HT1080 (cell line): ENCODE results near the genes ILF3 and EPOR.

GRCh38 chr19:10412132-10412726 lies 8.1 kb upstream of the PDE4A start:
RAMPAGE:
- cytosol, long total RNA = no peak
- long total RNA = no peak
- nucleus, long total RNA = no peak

DNA sequence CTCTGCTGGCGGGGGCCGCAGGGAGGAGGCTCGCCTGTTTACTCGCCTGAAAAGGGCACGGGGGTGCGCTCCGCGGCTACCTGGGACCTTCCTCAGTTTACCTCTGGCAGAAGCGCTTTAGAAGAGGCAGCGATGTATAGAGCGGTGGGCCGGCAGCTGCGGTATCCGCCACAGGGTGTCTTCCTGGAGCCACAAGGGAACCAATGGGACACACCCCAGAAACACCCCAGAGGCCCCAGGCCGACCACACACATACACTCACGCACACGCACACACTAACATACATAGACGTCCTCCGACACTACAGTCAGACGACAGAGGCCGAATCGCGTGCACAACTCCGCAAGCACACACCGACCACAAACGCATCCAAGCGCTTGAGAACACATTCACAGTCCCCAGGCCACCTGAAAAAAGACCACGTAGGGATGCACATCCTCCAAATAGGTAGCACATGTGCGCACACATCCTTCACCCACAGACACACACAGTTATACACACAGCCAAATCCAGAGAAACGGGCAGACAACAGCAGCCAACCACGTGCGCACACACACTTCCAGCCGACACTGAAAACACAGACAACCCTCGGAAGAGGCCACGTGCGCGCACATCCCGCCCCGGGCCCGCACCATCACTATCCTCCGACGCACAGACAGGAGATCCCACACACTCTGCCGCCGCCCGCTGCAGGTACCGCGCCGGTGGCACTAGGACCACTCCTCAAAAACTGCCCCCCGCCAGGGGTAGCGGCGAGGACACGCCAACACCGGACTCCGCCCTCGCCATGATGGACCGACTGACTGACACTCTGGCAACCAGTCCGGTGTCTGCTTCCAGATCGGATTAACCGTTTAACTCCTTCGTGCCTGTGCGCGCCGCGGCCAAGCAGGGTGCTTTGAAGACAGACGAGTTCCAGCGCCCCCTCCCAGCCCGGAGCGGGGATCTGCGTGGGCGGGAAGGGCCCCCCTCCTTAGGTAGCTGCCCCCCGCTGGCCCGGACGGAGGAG lies 619 bp upstream of the PDE4A start:
RAMPAGE:
- cytosol, long total RNA = no peak
- long total RNA = no peak
- nucleus, long total RNA = no peak

DNA sequence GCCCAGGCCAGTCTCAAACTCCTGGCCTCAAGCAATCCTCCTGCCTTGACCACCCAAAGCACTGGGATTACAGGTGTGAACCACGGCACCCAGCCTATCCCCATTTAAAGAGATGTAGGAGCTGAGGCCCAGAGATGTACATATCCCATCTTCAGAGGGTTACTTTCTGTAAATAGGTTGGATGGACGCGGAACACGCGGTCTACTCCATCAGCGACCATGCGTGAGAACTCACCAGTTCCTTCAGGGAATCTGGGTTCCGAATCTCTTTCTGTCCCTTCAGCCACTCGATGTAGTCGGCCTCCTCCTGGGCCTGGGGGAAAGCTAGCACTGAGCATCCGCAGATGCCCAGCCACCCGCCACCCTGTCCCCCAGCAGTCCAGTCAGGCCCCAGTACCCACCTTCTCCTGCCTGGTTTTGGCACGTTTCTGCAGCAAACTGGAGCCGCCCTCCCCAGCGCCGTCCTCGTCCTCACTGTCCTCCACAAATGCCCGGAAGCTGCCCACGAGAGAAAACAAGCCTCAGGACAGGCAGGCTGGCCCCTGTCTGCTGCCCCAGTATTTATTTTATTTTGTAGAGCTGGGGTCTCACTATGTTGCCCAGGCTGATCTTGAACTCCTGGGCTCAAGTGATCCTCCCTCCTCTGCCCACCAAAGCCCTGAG lies 4.9 kb downstream of the KRI1 start:
RAMPAGE:
- cytosol, long total RNA = no peak
- long total RNA = no peak
- nucleus, long total RNA = no peak

GRCh38 chr19:10568028-10568403 lies 763 bp downstream of the CDKN2D start:
RAMPAGE:
- cytosol, long total RNA = no peak
- long total RNA = no peak
- nucleus, long total RNA = no peak

DNA sequence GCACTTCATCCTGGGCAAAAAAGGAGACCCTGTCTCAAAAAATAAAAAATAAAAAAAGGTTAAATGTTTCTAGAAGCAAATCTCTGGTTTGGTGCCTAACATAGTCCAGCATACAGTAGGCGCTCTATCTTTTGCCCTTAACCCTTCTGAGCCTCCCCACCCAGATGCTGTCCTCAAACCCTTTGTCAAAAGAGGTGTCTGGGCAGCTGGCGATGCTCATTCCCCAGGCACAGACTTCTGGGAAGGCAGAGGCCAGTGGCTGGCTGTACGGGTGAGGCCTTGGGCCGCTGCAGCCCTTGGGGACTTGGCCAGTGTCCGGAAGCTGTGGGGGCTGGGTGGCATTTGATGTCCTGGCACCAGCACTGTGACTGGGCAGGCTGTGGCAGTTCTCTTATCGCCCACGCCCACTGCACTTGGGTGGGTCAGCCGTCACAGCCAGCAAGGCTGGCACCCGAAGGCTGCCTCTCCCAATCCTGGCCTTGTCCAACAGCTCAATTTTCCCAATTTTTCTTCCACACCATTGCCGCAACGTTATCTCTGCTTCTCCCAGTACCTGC lies 12.9 kb upstream of the SLC44A2 start:
RAMPAGE:
- cytosol, long total RNA = no peak
- long total RNA = no peak
- nucleus, long total RNA = no peak

GRCh38 chr19:10644816-10645305 lies 9.3 kb upstream of the ILF3 start:
RAMPAGE:
- cytosol, long total RNA = no peak
- long total RNA = no peak
- nucleus, long total RNA = no peak

GRCh38 chr19:10654210-10654517 lies at the start of gene ILF3:
Gene ILF3 (plus strand): TSS chr19:10654346.
RAMPAGE:
- cytosol, long total RNA = start-site peak on the plus strand at chr19:10654313-10654376, 424 and 514 reads in 2 replicates
- long total RNA = start-site peak on the plus strand at chr19:10654311-10654362, 244 reads
- nucleus, long total RNA = no peak

GRCh38 chr19:10718906-10719447 lies 1.1 kb downstream of the DNM2 start:
RAMPAGE:
- cytosol, long total RNA = no peak
- long total RNA = no peak
- nucleus, long total RNA = no peak

GRCh38 chr19:10736112-10736895 lies 18.4 kb downstream of the DNM2 start:
RAMPAGE:
- cytosol, long total RNA = no peak
- long total RNA = no peak
- nucleus, long total RNA = no peak

GRCh38 chr19:10764125-10765103 lies 46.5 kb downstream of the DNM2 start:
RAMPAGE:
- cytosol, long total RNA = no peak
- long total RNA = no peak
- nucleus, long total RNA = no peak

DNA sequence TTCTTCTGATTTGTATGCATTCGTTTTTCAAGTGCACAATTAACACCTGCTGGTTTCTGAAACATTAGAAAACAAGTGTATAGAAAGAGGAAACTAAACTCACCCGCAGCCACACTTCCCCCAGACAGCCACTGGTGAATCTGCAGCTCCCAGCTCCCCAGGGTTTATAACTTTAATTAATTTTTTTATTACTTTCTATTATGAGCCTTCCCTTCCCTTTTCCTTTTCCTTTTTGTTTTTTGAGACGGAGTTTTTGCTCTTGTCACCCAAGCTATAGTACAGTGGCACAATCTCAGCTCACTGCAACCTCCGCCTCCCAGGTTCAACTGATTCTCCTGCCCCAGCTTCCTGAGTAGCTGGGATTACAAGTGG lies 58.7 kb downstream of the TMED1 start:
RAMPAGE:
- cytosol, long total RNA = no peak
- long total RNA = no peak
- nucleus, long total RNA = no peak

DNA sequence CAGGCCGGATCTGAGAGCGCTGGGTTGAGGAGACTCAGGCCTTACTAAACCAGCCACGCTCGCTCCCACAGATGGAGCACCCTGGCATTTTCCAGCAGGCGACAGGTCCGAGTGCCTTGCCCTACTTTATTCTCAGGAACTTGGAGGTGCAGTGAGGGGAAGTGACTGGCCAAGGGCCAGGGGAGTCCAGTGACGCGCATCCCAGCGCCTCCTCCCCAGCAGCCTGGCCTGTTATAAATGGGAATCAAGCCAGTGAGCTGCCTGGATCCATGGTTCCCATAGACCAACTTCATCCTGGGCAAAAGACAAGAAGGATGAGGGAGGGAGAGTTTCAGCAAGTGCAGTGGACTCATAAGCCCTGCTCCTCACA lies 35.5 kb downstream of the TMED1 start:
RAMPAGE:
- cytosol, long total RNA = no peak
- long total RNA = no peak
- nucleus, long total RNA = no peak

DNA sequence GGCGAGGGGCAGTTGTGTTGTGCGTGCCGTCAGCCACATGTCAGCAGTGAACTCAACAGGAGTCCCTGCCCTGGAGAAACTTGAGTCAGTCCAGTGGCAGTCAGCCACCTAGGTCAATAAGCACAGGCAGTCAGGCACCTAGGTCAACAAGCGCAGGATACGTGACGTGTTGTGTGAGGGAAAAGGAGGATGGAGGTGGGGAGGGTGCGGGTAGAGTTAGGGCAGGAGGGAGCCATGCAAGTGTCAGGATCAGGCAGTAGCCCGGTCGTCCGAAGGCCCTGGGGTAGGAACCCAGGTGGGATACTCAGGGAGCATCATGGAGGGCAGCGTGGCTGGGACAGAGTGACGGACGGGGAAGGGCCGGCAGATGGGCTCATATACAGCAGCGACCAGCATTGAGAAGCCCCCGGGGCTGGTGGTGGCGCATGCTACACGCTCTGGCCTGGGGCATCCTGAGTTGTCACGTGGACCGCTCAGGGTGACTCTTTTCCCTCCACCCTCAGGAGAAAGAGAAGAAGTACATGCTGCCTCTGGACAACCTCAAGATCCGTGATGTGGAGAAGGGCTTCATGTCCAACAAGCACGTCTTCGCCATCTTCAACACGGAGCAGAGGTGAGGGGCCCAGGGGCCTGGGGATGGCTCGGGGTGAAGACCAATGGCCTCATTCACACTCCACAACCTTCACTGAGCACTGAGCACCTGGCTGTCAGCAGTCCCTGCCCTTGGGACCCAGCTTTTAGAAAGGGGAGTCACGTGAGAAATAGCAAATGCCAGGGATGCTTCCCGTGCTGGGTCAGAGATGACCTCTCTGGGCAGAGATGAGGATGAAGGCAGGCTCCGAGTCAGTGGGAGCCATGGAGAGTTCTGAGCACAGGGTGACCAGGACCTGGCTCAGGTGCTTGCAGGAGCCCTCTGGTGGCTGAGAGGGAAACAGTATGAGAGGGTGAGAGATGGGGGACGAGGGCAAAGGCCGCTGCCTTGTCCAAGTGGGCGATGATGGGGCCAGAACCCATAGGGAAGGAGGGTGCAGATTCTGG lies 16.2 kb downstream of the TMED1 start:
RAMPAGE:
- cytosol, long total RNA = no peak
- long total RNA = no peak
- nucleus, long total RNA = no peak

RAMPAGE:
- cytosol, long total RNA = no peak
- long total RNA = no peak
- nucleus, long total RNA = no peak
These were observed 9.7 kb downstream of the YIPF2 start for GRCh38 chr19:10918521-10919294.

GRCh38 chr19:10920780-10921514 lies 7.5 kb downstream of the YIPF2 start:
RAMPAGE:
- cytosol, long total RNA = no peak
- long total RNA = no peak
- nucleus, long total RNA = no peak

GRCh38 chr19:11154646-11155004 lies 957 bp downstream of the SPC24 start:
RAMPAGE:
- cytosol, long total RNA = no peak
- long total RNA = no peak
- nucleus, long total RNA = no peak

GRCh38 chr19:11261521-11261791 lies 868 bp downstream of the DOCK6 start:
RAMPAGE:
- cytosol, long total RNA = no peak
- long total RNA = no peak
- nucleus, long total RNA = no peak

DNA sequence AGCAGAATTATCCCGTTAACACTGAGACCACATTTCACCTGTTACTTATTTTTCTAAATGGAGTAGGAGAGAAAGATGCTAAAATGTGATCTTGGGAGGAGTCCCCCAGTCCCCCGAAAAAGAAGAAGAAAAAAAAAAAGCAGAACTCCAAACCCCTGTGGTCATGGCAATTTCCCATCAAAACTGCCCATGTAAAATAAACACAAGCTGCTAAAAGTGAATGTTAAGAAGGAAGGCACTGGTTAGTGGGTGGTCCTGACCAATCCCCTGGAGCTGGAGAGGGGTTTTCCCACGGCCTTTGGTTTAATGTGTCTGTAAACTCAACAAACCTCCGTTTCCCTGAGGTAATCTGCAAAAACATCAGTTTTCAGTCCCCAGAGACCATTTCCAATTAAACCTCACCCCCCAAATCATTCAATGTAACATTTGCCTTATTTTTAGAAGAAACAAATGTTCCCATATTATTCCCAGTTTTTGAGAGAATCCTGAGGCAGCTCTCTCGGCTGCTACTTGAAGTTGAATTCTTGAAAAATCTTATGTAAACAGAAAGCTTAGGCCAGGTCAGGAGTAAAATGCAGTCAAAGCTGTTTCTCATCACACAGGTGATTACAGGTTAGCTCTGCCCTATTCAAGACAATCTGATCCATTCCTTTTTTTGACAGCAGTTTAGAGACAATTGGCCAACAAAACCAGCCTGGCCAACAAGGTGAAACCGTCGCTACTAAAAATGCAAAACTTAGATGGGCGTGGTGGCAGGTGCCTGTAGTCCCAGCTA lies 17.0 kb downstream of the RAB3D start:
RAMPAGE:
- cytosol, long total RNA = no peak
- long total RNA = no peak
- nucleus, long total RNA = no peak

RAMPAGE:
- cytosol, long total RNA = no peak
- long total RNA = no peak
- nucleus, long total RNA = no peak
These were observed 594 bp downstream of the TMEM205 start for GRCh38 chr19:11345580-11345767.

GRCh38 chr19:11384166-11384651 lies at the start of gene EPOR:
Gene EPOR (minus strand): TSS chr19:11384314.
RAMPAGE:
- cytosol, long total RNA = no peak
- long total RNA = no peak
- nucleus, long total RNA = no peak